Upper lobe of left lung (tissue), 5 donors: Measurements from ENCODE around the genes SLC25A21 and TOGARAM1.

DNA sequence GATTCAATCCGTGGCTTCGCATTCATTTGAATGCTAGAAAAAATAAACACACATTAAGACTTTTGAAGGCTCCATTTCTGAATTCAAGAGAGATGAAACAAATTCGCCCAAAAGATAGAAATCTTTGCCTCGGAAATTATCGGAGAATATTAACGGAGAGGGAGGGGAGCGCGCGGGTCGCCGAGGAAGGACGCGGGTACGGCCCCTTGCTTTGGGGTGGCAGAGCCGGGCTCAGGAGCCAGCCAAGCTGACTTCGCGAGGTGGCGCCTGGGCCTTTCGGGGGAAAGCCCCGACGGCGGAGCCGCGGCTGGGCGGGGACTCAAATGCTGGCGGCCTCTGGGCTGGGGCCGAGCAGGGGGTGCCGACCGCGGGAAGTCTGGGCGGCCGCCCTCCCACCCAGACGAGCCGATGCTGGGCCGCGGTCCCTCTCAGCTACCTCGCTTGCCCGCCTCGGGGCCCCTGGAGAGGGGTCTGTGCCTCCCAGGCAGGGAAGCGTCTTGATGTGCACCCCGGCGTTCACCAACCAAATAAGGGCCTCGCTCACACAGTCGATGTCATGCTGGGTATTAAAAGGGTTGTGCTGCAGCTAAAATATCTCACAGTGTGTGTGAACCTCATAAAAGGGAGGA, 14.7 kb downstream of the NKX2-1 start:
- PRO-cap, 2 experiments: no peak in any of the 2 experiments
- RAMPAGE, long total RNA, 4 experiments: no peak in any of the 4 experiments

- PRO-cap, 2 experiments: peak in 1 of 2 experiments; most common plus-strand start chr14:36513687 (in 1); most common minus-strand start chr14:36513535 (in 1)
- RAMPAGE, long total RNA, 4 experiments: start-site peak on the minus strand in 4 of 4 experiments, at chr14:36513489-36513932 at its widest, 150 to 2,861 reads per replicate
Observed at GRCh38 chr14:36513440-36514428, 6.3 kb downstream of the NKX2-1 start.

DNA sequence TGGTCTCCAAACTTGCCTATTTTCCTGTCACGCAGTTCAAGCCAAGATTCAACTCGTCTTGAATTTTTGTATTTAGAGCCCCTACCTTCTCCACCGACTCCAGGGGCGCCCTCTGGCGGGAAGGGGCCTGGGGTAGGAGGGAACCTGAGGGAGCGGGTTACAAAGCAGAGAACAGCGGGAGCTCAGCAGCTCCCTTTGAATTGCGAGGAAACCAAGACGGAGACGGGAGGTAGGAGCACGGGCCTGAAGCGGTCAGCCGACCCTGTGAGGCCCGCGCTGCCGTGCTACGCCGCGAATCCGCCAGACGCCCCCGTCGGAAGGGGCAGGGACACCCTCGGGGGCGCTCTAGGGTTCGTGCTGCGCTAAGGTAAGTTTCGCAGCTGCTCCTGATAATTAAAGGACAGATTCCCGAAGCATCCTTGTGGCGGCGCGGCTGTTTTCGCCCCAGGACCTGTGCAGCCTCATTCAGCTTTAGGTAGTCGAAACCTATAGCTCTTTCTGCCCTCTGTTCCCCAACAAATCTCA, 4.9 kb upstream of the NKX2-1 start:
- PRO-cap, 2 experiments: no peak in any of the 2 experiments
- RAMPAGE, long total RNA, 4 experiments: start-site peak on the plus strand in 3 of 4 experiments, centred at positions 173 to 196 of the sequence, 27 to 42 reads per replicate

DNA sequence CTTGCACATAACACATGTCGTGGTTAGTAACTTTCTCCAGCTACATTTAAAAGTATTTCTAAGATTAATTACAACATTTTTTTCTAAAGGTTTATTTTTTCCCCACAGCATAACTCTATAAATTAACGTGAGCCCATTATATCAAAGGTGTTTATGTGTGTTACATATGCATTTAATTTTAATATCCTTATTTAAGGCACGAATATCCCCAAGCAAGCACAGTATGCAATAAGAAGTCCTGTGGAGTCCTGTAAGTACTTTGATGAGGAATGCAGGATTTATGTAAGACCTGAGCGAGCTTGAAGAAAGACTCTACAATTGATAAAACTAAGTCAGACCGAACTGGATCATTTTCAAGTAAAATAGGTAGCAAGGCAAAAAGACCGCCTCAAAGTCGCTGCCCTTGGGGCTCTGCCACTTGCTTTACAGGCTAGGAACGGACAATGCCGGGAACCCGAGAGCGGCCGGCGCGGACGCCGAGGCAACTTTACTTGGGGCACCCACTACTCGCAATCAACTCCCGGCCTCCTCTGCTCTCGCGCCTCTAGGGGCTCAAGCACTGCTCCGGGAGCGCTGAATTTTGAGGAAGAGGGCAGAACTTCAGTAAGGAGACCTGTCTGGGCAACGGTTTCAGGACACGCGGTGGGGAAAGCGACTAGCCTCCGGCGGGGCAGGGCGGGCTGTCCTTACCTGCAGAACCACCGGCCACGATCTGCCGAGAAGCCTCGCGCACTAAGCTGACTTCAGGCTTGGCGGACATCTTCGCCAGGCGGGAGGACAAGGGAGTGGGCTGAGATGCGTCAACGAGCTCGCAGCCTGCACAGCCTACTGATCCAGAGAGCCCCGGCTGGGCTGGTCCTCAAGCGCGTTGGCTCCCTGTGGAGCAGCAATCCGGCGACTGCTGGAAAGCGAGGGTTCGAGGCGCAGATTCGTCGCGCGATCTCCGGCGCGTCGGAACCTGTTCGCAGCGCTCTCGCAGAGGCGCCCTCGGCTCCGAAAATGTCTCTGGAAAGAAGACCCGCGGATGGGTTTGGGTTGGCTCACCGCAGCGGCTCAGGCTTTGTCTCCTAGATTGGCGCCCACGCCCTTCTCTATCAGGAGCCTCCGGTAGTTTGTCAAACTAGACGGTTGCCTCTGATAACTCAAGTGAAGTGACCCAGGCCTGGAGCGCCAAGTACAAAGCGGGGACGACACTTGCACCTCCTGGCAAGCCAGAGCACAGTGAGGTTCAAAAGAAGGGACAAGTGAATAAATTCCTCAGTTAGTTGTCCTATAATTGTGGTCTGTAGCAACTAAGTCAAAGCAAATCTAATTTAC, at the start of gene SLC25A21:
Gene SLC25A21, minus strand, starts transcription at position 1,016 of the 1,317 bp plus-strand sequence.
- PRO-cap, 2 experiments: peak in 1 of 2 experiments; most common plus-strand start position 539 of the sequence (in 1); most common minus-strand start position 478 of the sequence (in 1)
- RAMPAGE, long total RNA, 4 experiments: start-site peak on the plus strand in 2 of 4 experiments, centred at position 533 of the sequence, 11 to 31 reads per replicate; start-site peak on the minus strand in 1 of 4 experiments, centred at position 984 of the sequence, 9 reads per replicate

GRCh38 chr14:37582669-37583241, 12.3 kb downstream of the FOXA1 start:
- PRO-cap, 2 experiments: no peak in any of the 2 experiments
- RAMPAGE, long total RNA, 4 experiments: no peak in any of the 4 experiments

- PRO-cap, 2 experiments: no peak in any of the 2 experiments
- RAMPAGE, long total RNA, 4 experiments: no peak in any of the 4 experiments
Observed at GRCh38 chr14:37585811-37586683, 9.0 kb downstream of the FOXA1 start.

DNA sequence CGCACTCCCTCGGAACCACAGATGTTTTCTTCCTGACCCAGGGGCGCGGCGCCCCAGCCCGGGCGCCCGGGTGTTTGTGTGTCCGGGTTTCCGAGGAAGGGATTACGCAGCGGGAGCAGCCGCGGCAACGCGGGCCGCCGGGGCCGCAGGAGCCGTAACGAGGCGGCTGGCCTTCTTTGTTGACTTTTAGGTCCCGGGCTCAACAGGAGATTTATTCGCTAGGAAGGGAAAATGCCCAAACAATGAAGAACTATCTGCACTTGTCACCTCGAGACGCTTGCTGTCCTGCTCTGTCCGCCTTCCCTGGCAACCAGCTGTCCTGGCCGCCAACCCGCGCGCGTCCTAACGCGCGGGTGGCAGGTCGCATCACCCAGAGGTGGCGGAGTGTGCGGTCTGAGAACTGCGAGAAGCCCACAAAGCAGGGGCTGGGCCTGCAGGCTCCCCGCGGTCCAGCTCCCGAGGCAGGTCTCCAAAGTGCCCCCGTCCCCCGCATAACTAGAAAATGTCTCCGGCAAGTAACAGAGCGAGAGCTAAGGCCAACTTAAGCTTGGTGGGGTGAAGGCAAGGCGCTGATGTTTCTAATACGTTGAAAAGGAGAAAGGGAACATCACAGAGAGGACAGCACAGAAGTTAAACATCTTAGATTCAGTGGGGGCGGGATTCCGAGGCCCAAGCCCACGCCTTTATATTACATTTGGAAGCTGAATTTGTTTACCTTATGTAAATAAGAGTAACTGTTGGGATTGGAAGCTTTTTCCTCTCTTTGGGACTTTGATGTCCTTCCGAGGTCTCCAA, 6.7 kb downstream of the FOXA1 start:
- PRO-cap, 2 experiments: no peak in any of the 2 experiments
- RAMPAGE, long total RNA, 4 experiments: no peak in any of the 4 experiments

DNA sequence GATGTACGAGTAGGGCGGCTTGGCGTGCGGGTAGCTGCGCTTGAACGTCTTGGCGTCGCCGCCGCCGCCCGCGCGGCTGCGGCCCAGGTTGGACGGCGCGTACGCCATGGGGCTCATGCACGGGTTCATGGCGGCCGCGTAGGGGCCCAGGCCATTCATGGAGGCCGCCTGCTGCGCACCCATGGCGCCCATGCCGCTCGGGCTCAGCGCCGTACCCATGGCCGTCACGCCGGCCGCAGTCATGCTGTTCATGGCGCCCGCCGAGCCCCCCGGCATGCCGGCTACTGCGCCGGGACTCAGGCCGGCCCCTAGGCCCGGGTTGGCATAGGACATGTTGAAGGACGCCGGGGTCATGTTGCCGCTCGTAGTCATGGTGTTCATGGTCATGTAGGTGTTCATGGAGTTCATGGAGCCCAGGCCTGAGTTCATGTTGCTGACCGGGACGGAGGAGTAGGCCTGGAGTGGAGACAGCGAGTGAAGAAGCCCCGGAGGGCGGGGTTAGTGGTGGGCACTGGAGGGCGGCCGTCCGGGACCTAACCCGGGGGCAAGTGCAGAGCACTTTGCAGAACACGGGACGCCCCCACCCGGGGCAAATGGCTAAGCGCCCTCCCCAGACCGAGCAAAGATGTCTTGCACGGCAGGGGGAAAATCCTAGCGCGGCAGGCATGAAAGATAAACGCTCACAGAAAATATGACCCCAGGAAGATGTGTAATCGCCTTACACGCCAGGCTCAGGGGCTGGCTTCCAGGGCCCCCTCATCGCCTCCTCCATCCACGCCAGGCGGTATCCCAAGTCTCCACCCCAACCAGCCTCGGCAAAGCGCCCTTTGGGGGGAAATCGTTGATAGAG, 2.6 kb downstream of the FOXA1 start:
- PRO-cap, 2 experiments: no peak in any of the 2 experiments
- RAMPAGE, long total RNA, 4 experiments: no peak in any of the 4 experiments

- PRO-cap, 2 experiments: no peak in any of the 2 experiments
- RAMPAGE, long total RNA, 4 experiments: no peak in any of the 4 experiments
Observed at GRCh38 chr14:37865257-37865607, 269.8 kb downstream of the TTC6 start.

DNA sequence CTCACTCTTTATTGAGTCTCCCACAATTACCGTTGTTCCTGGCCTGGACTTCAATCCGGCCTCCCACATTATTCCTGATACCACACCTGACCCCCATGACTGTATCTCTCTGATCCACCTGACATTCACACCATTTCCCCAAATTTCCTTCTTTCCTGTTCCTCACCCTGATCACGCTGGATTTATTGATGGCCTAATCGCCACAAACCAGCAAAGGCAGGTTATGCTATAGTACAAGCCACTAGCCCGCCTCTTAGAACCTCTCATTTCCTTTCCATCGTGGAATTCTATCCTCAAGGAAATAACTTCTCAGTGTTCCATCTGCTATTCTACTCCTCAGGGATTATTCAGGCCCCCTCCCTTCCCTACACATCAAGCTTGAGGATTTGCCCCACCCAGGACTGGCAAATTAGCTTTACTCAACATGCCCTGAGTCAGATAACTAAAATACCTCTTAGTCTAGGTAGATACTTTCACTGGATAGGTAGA, 13.1 kb upstream of the SSTR1 start:
- PRO-cap, 2 experiments: no peak in any of the 2 experiments
- RAMPAGE, long total RNA, 4 experiments: no peak in any of the 4 experiments

GRCh38 chr14:39004091-39004757, 98.8 kb downstream of the SEC23A start:
- PRO-cap, 2 experiments: no peak in any of the 2 experiments
- RAMPAGE, long total RNA, 4 experiments: no peak in any of the 4 experiments

- PRO-cap, 2 experiments: no peak in any of the 2 experiments
- RAMPAGE, long total RNA, 4 experiments: no peak in any of the 4 experiments
Observed at GRCh38 chr14:39097074-39097607, 5.9 kb downstream of the SEC23A start.

DNA sequence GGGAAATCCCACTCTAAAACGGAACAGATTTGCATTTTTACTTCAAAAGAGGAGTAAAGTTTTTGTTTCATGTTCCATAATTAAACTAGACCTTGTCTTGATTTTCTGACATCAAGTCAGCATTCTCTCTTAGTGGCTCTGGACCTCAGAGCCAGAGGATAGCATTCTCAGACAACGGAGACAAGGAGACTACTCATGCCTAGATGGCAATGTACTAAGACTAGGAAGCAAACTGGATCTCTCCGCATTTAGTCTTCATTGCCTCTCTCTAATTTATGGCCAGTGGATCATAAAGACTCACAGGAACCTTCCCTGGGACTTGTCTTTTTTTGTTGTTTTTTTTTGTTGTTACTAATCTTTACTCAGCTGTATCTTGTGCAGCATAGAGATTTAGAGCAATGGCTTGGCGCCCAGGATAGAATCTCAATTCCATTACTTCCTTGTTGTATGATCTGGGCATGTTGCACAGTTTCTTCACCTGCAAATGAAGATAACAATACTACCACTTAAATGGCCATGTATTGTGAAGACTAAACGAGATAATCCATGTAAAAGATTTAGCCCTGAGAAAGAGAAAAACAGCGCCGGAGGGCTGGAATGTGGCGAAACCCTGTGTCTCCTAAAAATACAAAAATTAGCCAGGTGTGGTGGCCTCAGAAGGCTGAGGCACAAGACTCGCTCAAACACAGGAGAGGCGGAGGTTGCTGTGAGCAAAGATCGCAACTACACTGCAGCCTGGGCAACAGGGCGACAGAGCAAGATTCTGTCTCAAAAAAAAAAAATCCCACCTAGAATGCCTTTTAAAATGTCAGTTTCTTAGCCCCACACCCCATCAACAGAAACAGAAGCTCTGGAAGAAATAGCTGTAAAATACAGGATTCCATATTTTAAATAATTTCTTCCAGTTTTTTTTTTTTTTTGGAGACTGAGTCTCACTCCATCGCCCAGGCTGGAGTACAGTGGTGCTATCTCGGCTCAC, 3.9 kb upstream of the GEMIN2 start:
- PRO-cap, 2 experiments: no peak in any of the 2 experiments
- RAMPAGE, long total RNA, 4 experiments: no peak in any of the 4 experiments

DNA sequence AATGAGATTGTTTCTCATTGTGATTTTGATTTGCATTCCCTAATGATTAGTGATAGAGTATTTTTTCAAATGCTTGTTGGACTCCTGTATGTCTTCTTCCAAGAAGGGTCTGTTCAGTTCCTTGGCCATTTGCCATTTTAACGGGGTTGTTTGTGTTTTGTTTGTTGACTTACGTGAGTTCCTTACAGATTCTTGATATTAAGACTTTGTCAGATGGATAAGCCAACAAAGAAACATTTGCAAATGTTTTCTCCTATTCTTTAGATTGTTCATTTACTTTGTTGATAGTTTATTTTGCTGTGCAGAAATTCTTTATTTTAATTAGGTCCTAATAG, 651.5 kb upstream of the LRFN5 start:
- PRO-cap, 2 experiments: no peak in any of the 2 experiments
- RAMPAGE, long total RNA, 4 experiments: no peak in any of the 4 experiments

- PRO-cap, 2 experiments: no peak in any of the 2 experiments
- RAMPAGE, long total RNA, 4 experiments: no peak in any of the 4 experiments
Observed at GRCh38 chr14:41749284-41749861, 142.7 kb downstream of the LRFN5 start.

DNA sequence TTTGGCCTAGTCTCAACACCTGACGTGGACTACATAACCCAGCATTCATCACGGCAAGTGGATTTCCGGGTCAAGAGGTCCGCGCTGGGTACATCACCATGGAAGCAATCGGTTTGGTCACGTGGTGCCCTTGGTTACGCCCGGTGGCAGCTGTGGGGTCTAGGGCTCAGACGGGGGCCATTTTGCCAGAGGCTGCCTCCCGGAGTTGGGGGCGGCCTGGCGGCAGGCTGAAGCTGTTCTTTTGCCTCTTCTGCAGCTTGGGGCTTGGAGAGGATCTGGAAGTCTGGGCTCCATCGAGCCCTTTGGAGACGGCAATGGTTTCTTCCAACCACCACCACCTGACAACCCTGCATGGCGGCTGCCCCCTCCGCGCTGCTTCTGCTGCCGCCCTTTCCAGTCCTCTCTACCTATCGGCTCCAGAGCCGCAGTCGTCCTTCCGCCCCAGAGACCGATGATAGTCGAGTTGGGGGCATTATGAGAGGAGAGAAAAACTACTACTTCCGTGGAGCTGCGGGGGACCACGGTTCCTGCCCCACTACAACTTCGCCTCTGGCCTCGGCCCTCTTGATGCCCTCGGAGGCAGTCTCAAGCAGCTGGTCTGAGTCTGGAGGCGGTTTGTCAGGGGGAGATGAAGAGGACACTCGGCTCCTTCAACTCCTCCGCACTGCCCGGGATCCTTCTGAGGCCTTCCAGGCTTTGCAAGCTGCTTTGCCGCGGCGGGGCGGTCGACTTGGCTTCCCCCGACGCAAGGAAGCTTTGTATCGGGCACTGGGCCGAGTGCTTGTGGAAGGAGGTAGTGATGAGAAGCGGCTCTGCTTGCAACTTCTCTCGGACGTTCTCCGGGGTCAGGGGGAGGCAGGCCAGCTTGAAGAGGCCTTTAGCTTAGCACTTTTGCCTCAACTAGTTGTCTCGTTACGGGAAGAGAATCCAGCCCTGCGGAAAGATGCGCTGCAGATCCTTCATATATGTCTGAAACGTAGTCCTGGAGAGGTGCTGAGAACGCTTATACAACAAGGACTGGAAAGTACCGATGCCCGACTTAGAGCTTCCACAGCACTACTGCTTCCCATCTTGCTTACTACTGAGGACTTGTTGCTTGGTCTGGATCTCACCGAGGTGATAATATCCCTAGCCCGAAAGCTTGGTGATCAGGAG, at the start of gene TOGARAM1:
Gene TOGARAM1, plus strand, starts transcription at position 120 of the 1,155 bp plus-strand sequence.
- PRO-cap, 2 experiments: peak in 2 of 2 experiments; most common plus-strand start position 162 of the sequence (in 1); most common minus-strand start position 681 of the sequence (in 1)
- RAMPAGE, long total RNA, 4 experiments: start-site peak on the plus strand in 3 of 4 experiments, centred at positions 151 to 176 of the sequence, 21 to 122 reads per replicate

- PRO-cap, 2 experiments: no peak in any of the 2 experiments
- RAMPAGE, long total RNA, 4 experiments: no peak in any of the 4 experiments
Observed at GRCh38 chr14:45388824-45389116, 135.8 kb upstream of the MIS18BP1 start.

DNA sequence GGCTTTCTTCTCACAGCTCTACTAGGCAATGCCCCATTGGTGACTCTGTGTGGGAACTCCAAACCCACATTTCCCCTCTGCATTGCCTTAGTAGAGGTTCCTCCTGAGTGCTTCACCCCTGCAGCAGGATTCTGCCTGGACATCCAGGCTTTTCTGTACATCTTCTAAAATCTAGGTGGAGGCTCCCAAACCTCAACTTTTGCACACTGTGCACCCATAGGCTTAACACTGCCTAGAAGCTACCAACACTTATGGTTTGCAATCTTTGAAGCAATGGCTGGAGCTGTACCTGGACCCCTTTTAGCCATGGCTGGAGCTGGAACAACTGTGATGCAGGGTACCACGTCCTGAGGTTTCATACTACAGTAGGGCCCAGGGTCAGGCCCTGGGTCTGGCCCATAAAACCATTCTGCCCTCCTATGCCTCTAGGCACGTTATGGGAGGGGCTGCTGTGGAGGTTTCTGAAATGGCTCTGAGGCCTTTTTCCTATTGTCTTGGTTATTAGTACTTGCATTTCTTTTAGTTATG, 851.8 kb downstream of the RPS29 start:
- PRO-cap, 2 experiments: no peak in any of the 2 experiments
- RAMPAGE, long total RNA, 4 experiments: no peak in any of the 4 experiments

DNA sequence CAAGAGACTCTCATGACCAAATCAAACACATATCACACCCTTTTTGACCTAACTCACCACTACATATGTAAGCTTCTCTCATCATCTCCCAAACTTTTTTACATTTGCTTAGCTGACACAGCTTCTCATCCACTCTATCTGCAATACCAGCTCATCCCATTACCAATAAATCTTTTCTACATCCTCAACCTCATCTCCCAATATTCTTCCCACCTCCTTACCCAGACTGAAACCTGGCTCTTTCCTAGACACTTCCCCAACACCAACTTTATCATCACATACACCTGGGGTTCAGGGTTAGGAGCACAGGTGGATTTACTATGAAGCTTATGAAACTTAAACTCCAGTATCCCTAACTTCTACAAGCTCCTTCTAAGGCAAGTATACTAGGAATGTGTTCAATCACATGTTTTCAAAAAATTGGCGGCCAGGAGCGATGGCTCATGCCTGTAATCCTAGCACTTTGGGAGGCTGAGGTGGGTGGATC, 6.0 kb downstream of the RPS29 start:
- PRO-cap, 2 experiments: no peak in any of the 2 experiments
- RAMPAGE, long total RNA, 4 experiments: no peak in any of the 4 experiments

DNA sequence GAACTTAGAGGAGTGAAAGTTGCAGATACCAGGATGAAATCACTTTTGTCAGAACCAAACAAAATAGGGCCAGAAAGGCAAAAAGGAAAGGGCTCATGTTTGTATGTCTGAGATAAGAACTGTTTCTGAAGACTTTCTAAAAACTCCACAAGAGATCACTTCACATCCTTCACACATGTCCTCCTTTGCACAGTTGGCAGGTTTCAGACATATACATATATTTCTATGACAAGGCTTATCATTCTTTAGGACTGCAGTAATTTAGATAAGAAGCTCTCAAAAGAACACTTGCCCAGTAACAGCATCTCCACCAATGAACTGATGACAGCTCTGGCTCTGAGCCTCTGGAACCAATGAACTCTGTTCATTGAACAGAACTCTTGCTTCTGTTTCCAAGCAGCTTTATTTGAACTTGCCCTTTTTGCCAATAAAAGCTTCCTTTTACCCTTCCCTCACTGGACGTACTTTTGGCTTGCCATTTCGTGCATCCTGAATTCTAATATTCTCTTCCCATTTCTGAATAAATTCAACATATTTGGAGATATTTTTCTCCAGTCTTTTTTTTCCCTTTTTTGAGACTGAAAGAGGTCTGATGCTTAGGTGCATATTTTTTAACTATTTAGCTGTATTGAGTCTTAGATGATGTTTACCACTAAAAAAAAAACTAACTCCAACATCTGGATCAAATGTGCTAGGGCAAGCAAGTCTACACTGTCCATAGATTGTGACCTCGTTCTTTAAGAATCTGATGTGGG, 4.0 kb upstream of the LRR1 start:
- PRO-cap, 2 experiments: no peak in any of the 2 experiments
- RAMPAGE, long total RNA, 4 experiments: no peak in any of the 4 experiments